HT1080 (cell line): ENCODE results near the gene MKLN1.

DNA sequence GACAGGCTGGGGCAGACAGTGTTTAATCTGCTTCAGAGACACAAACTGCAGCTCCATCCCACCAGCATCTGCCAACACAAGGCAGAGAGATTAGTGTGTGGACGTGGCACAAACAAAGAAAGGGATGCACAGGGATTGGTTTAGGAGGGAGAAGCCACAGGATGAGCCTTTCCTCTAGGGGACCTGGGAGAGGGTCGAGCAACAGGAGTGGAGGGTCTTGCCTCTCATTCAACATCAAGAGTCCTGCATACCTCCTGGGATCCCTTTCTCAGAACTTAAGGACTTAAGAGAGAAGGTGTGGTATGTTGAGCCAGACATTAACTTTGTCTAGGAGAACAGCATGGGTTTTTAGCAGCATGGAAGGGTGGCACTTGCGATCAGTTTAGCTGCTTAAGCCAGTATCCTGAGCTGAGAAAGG is 132.6 kb upstream of the KLF14 start:
RAMPAGE:
- cytosol, long total RNA, result no peak
- long total RNA, result no peak
- nucleus, long total RNA, result no peak

DNA sequence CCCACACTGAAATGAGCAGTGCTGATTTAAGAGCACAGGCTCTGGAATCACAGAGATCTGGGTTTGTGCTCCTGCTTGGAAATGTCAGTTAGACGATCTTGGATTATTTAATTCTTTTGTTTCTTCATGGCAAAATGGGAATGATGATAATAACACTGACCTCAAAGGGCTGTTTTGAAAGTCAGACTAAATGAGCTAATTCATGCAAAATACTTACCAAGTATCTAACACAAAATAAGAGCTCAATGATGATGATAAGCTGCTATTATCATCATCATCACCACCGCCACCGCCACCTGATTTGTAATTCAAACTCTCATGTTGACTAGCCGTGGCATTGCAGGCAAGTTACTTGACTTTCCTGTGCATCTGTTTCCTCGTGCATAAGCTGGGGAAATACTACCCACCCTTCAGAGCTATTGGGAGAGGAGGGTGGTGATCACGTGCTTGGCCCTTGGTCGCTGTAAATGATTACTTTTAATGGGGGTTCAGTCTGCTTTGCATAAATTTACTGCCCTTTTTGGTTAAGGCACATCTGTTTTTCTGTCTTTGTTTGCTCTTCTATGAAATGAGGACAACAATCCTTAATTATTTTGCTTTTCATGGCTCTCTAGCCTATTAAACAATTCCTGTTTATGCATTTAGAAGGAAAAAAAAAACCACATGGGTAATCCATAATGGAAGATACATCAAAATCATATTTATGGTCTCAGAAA is 139.1 kb upstream of the KLF14 start:
RAMPAGE:
- cytosol, long total RNA, result no peak
- long total RNA, result no peak
- nucleus, long total RNA, result no peak

GRCh38 chr7:130911905-130912603 is 178.0 kb upstream of the KLF14 start:
RAMPAGE:
- cytosol, long total RNA, result start-site peak on the minus strand at chr7:130912190-130912267, 24 and 29 reads in 2 replicates
- long total RNA, result no peak
- nucleus, long total RNA, result no peak

DNA sequence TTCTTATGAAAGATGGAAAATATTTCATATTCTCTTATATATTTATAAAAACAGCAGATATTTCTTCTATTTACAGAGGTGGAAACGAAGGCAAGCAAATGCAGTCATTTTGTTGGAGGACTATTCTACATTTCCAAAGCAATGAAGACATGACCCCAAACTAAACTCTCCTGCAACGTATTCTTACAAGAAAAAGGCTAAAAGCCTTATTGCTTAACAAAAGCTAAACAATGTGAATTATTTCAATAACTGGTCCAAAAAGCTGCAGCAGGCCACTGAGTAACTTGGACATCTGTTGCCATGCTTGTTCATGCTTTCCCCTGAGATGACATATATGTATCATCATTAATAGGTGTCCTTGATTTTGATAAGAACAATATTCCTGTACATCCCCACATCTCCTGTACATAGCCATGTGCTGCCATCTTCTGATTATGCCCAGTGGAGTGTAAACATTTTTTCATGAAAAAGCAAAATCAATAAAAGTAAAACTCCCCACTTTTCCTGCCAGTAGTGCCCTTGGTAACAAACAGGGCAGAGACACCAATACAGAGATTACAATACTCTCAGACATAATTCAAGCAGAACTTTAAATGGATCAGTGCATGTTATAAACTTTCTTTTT is 205.3 kb upstream of the KLF14 start:
RAMPAGE:
- cytosol, long total RNA, result no peak
- long total RNA, result no peak
- nucleus, long total RNA, result no peak

GRCh38 chr7:130995377-130996177 is 261.6 kb upstream of the KLF14 start:
RAMPAGE:
- cytosol, long total RNA, result no peak
- long total RNA, result no peak
- nucleus, long total RNA, result no peak

RAMPAGE:
- cytosol, long total RNA, result no peak
- long total RNA, result no peak
- nucleus, long total RNA, result no peak
Measured at GRCh38 chr7:131000055-131000878, 266.3 kb upstream of the KLF14 start.

RAMPAGE:
- cytosol, long total RNA, result no peak
- long total RNA, result no peak
- nucleus, long total RNA, result no peak
Measured at GRCh38 chr7:131059457-131060532, 267.9 kb upstream of the MKLN1 start.

DNA sequence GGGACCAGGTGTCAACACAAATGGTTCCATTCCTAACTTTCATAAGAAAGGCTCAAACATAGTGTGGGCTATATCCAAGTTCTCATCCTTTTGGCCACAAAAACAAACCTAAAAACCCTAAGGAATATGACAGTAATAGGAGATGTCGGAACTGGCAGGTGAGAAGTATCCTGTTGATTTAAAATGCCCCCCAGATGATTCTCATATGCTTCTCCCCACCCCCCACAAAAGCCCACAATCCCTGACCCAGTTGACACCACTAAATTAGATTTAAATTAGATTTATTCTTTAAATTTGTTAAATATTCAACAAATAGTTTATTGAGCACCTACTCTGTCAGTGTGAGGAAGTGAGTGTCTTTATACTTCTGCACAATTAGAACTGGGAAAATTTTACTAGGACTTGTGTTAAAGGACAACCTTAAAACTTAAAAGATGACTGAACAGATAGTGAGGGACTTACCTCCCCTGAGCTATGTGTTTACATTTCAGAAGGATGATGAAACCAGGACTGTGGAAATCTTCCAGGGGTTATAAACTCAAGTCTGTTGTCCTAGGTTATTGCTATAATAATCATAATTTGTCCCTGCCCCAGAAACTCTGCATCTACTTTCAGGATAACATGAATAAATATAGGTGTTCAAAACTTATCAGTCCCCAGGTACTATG is 261.2 kb upstream of the MKLN1 start:
RAMPAGE:
- cytosol, long total RNA, result no peak
- long total RNA, result no peak
- nucleus, long total RNA, result no peak

DNA sequence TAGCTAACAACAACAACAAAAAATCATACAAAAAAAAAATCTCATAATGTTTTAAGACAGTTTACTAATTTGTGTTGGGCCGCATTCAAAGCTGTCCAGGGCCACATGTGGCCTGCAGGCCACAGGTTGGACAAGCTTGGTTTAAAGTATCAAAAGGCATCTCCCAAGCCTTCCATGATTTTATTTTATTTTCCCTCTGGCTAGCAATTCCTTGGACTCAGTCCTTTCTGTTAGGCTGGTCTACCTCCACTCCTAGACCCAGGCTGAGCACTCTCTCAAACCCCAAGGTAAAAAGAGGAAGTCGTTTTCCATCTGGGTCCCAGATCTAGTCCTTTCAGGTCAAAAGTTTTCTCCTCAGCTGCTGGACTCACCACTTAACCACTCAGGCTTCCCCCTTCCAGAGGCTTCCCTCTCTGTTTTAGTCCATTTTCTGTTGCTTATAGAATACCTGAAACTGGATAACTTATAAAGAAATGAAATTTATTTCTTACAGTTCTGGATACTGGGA is 252.3 kb upstream of the MKLN1 start:
RAMPAGE:
- cytosol, long total RNA, result no peak
- long total RNA, result no peak
- nucleus, long total RNA, result no peak

GRCh38 chr7:131082056-131083127 is 245.3 kb upstream of the MKLN1 start:
RAMPAGE:
- cytosol, long total RNA, result no peak
- long total RNA, result no peak
- nucleus, long total RNA, result no peak

DNA sequence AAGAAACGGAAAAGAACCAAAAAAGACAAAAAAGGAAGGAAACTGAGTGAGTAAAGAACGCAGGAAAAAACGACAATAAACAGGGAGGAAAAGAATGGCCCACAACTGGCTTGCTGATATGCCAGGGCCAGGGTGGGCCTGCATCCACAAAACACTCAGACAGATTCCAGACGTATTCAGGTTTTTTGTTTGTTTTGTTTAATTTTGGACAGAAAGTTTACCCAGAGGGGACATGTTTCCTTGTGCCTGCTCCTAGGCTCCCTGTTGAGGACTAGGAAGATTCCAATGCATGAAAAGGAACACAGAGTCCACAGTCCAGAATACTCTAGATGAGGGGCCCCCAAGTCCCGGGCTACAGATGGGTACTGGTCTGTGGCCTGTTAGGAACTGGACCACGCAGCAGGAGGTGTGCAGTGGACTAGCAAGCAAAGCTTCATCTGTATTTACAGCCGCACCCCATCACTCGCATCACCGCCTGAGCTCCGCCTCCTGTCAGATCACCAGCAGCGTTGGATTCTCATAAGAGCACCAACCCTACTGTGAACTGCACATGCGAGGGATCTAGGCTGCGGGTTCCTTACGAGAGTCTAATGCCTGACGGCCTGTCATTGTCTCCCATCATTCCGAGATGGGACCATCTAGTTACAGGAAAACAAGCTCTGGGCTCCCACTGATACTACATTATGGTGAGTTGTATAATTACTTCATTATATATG is 233.1 kb upstream of the MKLN1 start:
RAMPAGE:
- cytosol, long total RNA, result no peak
- long total RNA, result no peak
- nucleus, long total RNA, result no peak

RAMPAGE:
- cytosol, long total RNA, result no peak
- long total RNA, result no peak
- nucleus, long total RNA, result no peak
Measured at GRCh38 chr7:131099884-131100350, 227.8 kb upstream of the MKLN1 start.

DNA sequence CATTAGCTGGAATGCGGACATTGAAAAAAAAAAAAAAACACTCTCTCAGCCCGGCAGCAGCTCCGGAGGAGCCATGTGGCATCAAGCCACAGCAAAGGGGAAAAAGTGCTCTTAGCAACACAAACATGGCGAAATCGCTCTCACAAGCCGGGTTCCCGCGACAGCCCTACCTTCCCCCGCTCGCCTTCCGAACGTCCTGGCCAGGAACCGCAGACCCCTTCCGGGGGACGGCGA is 220.5 kb upstream of the MKLN1 start:
RAMPAGE:
- cytosol, long total RNA, result no peak
- long total RNA, result no peak
- nucleus, long total RNA, result no peak

GRCh38 chr7:131157686-131158201 is 169.9 kb upstream of the MKLN1 start:
RAMPAGE:
- cytosol, long total RNA, result no peak
- long total RNA, result no peak
- nucleus, long total RNA, result no peak

RAMPAGE:
- cytosol, long total RNA, result no peak
- long total RNA, result no peak
- nucleus, long total RNA, result no peak
Measured at GRCh38 chr7:131188276-131189185, 139.1 kb upstream of the MKLN1 start.

GRCh38 chr7:131208790-131209302 is 118.8 kb upstream of the MKLN1 start:
RAMPAGE:
- cytosol, long total RNA, result no peak
- long total RNA, result no peak
- nucleus, long total RNA, result no peak

DNA sequence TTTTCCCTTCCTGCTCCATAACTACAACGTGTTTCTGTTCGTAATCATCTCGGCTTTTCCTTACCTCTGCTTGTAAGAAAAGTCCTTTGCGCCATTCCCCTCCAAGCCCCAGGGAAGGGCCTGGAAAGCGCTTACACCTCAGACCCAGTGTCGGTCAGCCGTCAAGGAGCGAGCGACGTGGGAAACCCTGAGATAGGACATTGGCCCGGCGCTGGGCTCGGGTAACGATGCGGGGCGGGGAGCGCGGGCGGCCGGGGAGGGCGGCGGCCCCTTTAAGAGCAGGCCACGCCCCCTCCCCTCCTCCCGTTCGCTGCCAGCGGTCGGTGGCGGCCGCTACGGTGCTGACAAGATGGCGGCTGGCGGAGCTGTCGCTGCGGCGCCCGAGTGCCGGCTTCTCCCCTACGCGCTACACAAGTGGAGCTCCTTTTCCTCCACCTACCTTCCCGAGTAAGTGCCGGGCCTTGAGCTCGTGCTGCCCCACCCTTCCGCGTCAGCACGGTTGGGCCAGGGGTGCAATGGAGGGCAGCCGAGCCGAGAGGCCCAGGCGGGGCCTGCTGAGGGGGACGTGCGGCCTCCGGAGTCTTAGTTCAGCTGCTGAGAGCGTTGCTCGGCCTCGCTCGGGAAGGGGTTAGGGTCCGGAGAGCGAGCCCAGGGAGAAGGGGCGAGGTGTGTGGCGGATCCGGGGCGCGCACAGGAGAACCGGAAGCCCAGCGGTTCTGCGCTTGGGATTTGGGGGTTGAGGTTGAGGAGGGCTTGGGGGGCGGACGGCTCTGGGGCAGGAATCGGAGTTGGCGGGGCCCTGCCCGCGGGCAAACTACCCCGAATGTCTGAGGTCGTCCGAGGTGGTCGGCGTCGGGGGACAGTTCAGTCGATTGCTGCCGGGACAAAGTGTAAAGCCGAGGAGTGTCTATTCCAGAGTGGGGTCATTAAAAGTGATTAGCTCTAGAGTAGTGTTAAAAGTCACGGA is at the start of gene MKLN1:
MKLN1 (plus strand) TSS at position 326 of the 967 bp plus-strand sequence.
RAMPAGE:
- cytosol, long total RNA, result start-site peak on the minus strand centred at position 222 of the sequence, 56 bp wide, 18 and 28 reads in 2 replicates
- long total RNA, result start-site peak on the minus strand centred at position 212 of the sequence, 36 bp wide, 7 reads
- nucleus, long total RNA, result no peak

DNA sequence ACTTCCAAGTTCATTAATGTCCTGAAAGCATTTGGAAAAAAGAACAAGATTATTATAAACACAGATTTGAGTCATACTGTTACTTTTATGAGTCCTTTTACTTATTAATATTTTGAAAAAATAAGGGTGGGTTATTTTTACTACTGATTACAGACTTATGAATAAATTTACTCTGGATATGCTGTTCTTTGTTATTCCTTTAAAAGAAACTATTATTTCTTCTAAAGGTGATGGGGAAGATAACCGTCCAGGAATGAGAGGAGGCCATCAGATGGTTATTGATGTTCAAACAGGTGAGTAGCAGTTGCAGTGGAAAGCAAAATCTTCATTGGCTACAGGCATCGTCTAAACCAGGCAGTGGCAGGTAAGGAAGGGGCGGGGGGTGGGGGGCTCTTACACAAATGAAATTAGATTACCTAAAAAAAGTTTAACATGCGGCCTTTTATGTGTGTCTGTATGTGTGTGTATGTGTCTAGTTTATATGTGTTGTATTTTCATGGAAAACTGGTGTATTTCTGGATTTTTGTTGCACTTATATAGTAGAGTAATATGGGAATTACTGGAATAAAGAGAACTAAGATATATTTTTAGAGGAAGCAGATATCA is 86.8 kb downstream of the MKLN1 start:
RAMPAGE:
- cytosol, long total RNA, result no peak
- long total RNA, result no peak
- nucleus, long total RNA, result no peak

RAMPAGE:
- cytosol, long total RNA, result no peak
- long total RNA, result no peak
- nucleus, long total RNA, result no peak
Measured at GRCh38 chr7:131441903-131442102, 114.1 kb downstream of the MKLN1 start.

GRCh38 chr7:131500392-131501585 is 55.6 kb downstream of the PODXL start:
RAMPAGE:
- cytosol, long total RNA, result no peak
- long total RNA, result no peak
- nucleus, long total RNA, result no peak